Retinal pigment epithelial cell (primary cell): ENCODE data around the genes SPACA5 and SSX3.

- RRBS = 40% methylated on average over 1 of the region's 29 CpGs
Observed at GRCh38 chrX:47637386-47638128, 7.8 kb upstream of the CFP start.

GRCh38 chrX:47707413-47707678 is 48.4 kb upstream of the UXT start:
- RRBS = no CpG with 5 or more reads among the region's 1 CpG

- RRBS = no CpG with 5 or more reads among the region's 1 CpG
Observed at GRCh38 chrX:47798913-47799300, 37.8 kb upstream of the ZNF81 start.

DNA sequence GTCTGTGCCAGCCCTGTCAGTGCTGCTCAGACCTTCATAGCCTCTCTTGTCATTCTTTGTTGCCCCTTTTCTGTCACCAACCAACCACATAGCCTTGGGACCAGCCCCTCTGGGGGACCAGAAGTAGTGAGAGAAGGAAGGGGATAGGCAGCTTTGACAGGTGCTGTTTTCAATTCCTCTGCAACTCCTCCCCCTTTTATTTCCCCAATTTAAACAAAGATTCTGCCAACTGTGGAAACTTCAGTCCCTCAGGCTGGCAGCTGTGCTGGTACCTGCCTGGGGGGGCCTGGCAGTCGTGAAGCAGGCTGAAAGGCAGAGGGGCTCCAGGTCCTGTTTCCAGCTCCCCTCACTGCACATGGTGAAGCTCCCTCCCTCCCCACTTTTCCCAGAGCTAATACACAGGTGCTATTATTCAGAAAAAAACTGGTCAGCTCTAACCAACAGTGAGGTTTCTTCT is 30.8 kb upstream of the ZNF81 start:
- RRBS = no CpG with 5 or more reads among the region's 1 CpG

DNA sequence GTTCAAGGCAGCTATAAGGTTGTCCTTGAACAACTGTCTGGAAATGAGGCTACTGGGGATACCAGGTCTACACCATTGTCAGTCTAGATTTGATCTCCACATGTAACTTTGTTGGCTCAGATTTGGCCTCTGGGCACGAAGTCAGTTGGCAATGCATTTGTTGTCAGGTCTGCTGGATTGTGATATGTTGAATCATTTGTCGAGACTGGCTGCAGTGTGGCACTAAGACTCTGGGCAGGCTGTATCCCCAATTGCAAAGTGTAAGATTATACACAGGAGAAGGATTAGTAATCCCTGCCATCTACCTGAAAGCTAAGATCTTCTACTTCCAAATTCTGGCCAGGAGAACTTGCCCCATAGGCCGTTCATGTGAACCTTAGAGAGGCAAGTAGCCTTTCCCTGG is 26.5 kb downstream of the ZNF81 start:
- RRBS = no CpG with 5 or more reads among the region's 3 CpGs

- RRBS = no CpG with 5 or more reads among the region's 5 CpGs
Observed at GRCh38 chrX:48006827-48007191, at the start of gene SPACA5. TSS of gene SPACA5 (plus strand) at chrX:48006988.

DNA sequence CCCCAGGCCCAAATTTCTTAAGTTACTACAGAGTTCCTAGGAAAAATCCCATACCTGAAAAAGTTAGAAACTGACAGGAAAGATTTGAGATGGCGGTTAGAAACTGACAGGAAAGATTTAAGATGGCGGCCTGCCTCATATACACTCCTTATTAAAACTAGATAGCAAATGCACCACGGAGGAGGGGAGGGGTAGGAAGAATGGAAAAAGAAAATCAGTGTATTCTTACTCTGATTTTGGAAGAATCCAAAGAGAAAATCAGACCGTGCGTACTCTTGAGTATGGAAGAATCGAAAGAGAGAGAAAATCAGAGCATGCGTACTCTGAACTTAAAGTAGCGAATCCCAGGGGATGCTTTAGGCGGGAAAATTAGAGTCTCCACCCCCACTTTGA is at the start of gene SSX3:
TSS of gene SSX3 (minus strand) at position 299 of the 393 bp plus-strand sequence.
- RRBS = no CpG with 5 or more reads among the region's 9 CpGs

- RRBS = 18% methylated on average over 5 of the region's 23 CpGs
Observed at GRCh38 chrX:48467909-48468668, 2.0 kb downstream of the SLC38A5 start.

- RRBS = no CpG with 5 or more reads among the region's 17 CpGs
Observed at GRCh38 chrX:48515786-48516412, 5.7 kb upstream of the EBP start.

- RRBS = no CpG with 5 or more reads among the region's 19 CpGs
Observed at GRCh38 chrX:48695324-48695861, 1.1 kb upstream of the SUV39H1 start.

- RRBS = no CpG with 5 or more reads among the region's 8 CpGs
Observed at GRCh38 chrX:48714514-48715468, 18.3 kb downstream of the SUV39H1 start.

DNA sequence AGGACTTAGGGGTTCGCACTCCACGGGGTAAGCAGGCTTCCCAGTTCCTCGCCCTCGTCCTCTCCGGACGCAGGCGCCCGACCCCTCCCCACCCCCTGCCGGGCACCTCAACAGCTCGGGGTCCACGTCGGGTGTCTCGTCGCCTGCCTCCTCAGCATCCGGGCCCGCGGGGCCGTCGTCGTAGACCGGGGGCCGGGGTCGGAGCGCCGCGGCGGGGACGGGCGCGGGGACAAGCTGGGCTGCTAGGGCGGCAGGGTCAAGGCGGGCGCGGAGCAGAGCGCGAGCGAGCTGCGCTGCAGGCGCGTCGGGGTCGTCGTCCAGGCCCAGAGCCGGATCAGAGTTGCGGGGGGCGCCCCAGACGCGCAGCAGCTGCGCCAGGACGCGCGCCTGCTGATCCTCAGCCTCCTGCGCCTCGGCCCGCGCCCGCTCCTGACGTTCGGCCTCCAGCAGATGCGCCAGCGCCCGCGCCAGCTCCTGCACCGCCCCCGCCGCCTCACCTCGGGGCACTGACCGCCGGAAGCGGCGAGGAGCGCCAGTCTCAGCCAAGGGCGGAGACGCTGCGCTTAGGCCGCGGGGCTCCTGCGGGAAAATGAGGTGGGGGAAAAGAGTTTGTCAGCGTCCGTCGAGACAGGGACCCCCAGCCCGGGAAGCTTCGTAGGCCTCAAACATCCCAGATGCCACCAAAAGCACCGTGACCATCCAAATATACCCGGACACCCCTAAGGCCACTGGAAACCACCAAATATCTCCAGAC is 3.5 kb downstream of the PCSK1N start:
- RRBS = 50% methylated on average over 14 of the region's 85 CpGs

- RRBS = no CpG with 5 or more reads among the region's 5 CpGs
Observed at GRCh38 chrX:48920357-48920965, 1.6 kb upstream of the PIM2 start.

DNA sequence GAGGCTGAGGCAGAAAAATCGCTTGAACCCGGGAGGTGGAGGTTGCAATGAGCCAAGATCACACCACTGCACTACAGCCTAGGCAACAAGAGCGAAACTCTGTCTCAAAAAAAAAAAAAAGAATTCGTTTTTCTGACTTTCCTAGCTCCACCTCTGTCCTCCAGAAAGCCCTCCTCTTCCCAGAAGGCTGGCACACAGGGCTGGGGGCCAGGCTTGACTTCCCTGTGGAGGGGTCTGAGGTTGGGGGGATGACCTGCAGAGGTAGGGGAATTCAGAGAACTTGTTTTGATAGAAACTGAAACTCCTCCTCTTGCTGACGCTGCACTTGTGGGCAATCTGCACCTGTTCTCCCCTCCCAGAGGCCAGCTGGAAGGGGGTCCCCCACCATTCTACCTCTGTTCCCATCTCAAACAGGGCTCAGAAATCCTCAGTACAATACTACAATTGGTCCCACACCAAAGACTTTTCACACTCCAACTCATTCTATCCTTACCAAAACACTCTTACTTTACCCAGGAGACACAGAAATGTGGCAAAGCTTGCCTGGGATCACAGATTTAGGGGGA is 18.7 kb downstream of the OTUD5 start:
- RRBS = no CpG with 5 or more reads among the region's 5 CpGs

- RRBS = no CpG with 5 or more reads among the region's 5 CpGs
Observed at GRCh38 chrX:48961453-48962118, 4.2 kb upstream of the OTUD5 start.

- RRBS = no CpG with 5 or more reads among the region's 6 CpGs
Observed at GRCh38 chrX:48989455-48989944, 12.6 kb downstream of the GRIPAP1 start.

DNA sequence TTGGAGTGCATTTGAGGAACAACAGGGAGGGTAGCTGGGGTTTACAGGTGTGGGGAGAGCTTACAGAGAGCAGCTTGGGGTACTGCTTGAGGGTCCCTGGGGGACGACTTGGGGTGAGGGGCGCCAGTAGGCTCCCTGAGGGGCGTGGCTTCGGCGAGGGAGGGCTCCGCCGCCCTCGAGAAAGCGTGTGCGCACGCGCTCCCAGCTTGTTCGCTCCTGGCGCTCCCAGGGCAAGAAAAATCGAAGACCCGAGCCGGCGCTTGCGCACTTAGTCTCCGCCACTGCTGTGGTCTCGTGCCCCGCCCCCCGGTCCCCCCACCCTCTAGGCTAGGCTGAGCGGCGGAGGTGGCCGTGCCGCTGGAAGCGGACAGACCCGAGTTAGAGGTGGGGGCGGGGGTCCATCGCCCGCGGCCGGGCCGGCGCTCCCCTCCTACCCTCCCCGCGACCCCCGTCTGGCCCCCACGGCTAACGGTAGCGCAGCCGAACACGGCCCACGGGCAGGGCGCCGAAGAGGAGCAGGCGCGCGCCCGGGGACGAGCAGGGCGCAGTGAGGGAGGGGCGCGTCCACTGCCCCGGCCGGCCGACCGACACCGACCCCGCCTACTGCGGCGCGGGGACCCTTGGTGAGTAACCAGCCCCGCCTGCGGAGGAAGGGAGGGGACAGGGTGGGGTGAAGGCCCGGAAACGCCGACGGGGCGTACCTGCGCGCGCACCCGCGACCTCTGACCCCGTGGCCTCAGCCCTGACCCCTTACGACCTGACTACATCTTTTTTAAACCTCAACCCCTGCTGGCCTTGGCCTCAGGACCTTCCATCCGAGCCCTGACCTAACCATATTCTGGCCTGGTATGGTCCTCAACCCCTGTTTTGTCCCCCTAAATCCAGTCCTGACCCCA is 5.3 kb upstream of the CCDC120 start:
- RRBS = 9% methylated on average over 18 of the region's 79 CpGs

GRCh38 chrX:49176876-49177951 is 5.5 kb downstream of the PLP2 start:
- RRBS = no CpG with 5 or more reads among the region's 25 CpGs

- RRBS = no CpG with 5 or more reads among the region's 6 CpGs
Observed at GRCh38 chrX:49881654-49882296, 2.5 kb downstream of the USP27X start.

- RRBS = no CpG with 5 or more reads among the region's 10 CpGs
Observed at GRCh38 chrX:50067321-50068057, 133.3 kb downstream of the AKAP4 start.